A549 (cell line): Measurements from ENCODE around the gene DAPL1.

- PRO-cap, result no peak
CAGE:
- cytosol, long polyA plus RNA, result no peak
- long polyA plus RNA, result no peak
- nucleus, long polyA plus RNA, result no peak
These were observed 1.4 kb downstream of the ACVR1 start for GRCh38 chr2:157874583-157875331.

DNA sequence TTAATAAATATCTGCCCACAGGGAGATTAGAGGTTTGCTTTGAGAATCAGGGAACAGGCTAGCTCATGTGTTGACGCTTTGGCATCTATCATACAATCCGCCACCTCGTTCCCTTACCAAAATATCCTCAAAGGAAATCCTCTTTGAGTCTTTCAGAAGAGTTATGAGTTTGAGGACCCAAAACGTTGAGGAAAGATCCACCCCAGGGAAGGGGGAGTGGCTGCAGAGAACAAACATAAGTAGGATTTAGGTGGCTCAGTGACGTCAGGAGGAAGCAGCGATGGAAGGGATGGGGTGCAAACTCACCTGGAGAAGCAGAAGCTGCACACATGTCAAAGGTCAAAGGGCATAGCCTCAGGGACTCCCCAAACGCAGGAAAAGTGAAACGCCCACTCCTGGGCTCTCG lies 441 bp downstream of the CCDC148 start:
- PRO-cap, result no peak
CAGE:
- cytosol, long polyA plus RNA, result no peak
- long polyA plus RNA, result no peak
- nucleus, long polyA plus RNA, result no peak

GRCh38 chr2:158667126-158667600 lies 128.0 kb upstream of the DAPL1 start:
- PRO-cap, result no peak
CAGE:
- cytosol, long polyA plus RNA, result no peak
- long polyA plus RNA, result no peak
- nucleus, long polyA plus RNA, result no peak

GRCh38 chr2:158795029-158795553 lies at the start of gene DAPL1:
Gene DAPL1 (plus strand): TSS chr2:158795317.
- PRO-cap, result no peak
CAGE:
- cytosol, long polyA plus RNA, result no peak
- long polyA plus RNA, result no peak
- nucleus, long polyA plus RNA, result no peak

DNA sequence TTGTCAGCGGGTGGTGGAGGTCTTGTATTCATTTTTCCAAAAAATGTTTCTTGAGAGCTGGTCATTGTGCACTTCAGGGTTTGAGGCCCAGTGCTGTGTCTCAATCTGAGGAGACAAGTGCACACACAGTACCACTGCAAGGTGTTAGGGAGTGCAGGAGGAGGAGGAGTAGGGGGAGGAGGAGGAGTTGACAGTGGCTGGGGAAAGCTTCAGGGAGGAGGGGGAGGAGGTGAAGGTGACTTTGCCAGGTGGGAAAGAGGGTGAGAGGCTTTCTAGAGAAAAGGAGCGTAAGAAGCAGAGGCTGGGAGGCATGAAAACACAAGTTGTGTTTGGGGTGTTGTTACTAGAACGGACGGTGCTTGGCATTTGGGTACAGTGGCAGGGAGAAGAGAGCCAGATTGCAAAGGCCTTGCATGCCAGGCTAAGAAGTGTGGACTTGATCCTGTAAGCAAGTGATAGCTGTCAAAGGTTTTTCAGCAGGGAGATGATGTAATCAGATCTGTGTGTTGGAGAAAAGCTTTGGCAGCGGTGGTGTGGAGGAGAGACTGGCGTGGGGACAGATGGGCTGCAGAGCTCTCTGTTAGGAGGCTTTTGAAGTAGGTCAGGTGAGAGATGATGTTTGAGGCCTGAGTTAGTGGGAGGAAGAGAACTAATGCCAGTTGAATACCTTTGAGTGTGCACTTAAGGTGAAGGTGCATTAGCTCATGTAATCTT lies 16.2 kb downstream of the TANC1 start:
- PRO-cap, result no peak
CAGE:
- cytosol, long polyA plus RNA, result no peak
- long polyA plus RNA, result no peak
- nucleus, long polyA plus RNA, result no peak

DNA sequence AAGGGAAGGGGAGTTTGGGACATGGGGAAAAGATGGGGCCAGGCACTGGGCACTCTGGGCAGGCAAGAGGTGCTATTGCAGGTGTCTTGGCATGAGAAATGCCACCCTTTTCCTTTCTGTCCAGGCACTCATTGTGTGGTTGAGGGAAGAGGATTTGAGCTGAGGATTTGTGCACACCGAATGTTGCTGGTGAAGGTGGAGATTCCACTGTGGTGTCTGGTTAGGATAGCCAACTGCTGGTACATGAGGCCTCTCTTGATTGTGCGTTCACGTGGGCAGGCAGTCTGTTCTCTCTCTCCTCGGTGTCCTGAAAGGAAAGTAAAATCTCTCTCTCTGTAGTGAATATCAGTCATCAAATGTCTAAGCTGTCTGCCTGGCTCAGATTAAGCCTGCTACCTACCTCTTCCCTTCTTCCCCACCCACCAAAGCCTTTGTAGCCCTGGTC lies 149.1 kb downstream of the WDSUB1 start:
- PRO-cap, result no peak
CAGE:
- cytosol, long polyA plus RNA, result no peak
- long polyA plus RNA, result no peak
- nucleus, long polyA plus RNA, result no peak

DNA sequence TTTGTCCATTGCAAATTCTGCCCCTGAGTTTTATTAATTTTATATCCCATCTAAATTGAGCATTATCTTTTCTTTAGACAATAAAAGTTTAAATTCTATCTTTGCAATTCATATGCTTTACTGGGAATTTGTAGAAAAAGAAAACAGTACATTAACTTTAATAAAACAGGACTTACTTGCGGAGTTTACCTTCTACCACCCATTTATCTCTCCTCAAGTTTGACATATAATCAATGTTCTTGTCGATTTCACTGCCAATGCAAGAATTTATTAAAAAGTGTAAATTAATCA lies 96.9 kb upstream of the WDSUB1 start:
- PRO-cap, result no peak
CAGE:
- cytosol, long polyA plus RNA, result no peak
- long polyA plus RNA, result no peak
- nucleus, long polyA plus RNA, result no peak

- PRO-cap, result no peak
CAGE:
- cytosol, long polyA plus RNA, result no peak
- long polyA plus RNA, result no peak
- nucleus, long polyA plus RNA, result no peak
These were observed 70.3 kb upstream of the ITGB6 start for GRCh38 chr2:160270037-160271120.

- PRO-cap, result no peak
CAGE:
- cytosol, long polyA plus RNA, result no peak
- long polyA plus RNA, result no peak
- nucleus, long polyA plus RNA, result no peak
These were observed 138.1 kb downstream of the RBMS1 start for GRCh38 chr2:160355489-160355942.

DNA sequence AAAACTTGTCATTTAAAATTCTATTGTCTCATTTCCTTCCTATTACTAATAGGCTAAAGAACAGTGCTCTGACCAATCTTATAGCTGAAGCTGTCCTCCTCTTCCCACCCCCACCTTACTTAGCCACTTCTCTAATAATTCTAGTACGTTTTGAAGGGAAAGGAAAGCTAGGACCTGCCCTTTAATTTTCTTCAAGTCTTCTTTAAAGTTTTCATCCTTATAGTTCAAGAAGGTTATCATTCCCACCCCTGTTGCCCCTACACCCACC lies 121.6 kb downstream of the RBMS1 start:
- PRO-cap, result no peak
CAGE:
- cytosol, long polyA plus RNA, result no peak
- long polyA plus RNA, result no peak
- nucleus, long polyA plus RNA, result no peak

GRCh38 chr2:160491028-160491423 lies 2.6 kb downstream of the RBMS1 start:
- PRO-cap, result no peak
CAGE:
- cytosol, long polyA plus RNA, result no peak
- long polyA plus RNA, result no peak
- nucleus, long polyA plus RNA, result no peak

DNA sequence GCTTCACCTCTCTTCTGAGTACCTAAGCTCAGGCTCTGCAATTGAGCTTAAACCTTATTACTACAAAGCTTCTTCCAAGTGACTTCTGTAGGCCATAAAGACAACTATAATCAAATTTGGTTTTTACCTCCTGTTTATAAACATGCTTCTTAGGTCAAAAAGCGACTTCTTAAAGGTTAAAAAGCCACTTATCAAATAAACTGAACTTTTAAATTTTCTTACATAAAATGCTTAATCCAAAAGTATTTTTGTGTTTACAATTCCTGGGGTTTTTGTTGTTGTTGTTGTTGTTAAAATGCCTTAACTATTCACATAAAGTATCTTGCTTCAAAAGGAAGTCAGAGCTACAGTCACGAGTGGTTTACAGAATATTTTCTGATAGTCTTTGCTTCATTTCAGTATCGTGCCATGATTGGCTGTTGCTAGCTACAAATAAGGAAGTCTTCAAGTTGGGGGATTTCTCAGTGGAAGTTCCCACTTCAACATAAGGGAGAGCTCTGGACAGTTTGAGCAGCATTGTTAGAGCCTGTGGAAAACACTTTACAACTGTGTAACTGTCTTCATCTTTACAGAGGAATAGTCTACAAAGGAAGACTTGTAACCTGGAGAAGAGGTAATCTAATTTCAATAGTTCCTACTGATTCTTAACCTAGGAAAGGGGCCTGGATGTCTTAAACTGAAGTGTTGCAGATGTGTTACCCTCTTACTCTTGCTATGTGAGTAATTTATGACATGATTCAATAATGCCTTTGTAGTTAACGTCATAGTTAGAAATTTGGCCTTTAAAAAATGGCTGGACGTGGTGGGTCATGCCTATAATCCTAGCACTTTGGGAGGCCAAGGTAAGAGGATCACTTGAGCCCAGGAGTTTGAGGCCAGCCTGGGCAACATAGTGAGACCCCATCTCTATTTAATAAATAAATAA lies 23.5 kb upstream of the TANK start:
- PRO-cap, result no peak
CAGE:
- cytosol, long polyA plus RNA, result no peak
- long polyA plus RNA, result start-site peak on the plus strand centred at position 494 of the sequence, 41 bp wide, 80 and 36 reads in 2 replicates
- nucleus, long polyA plus RNA, result no peak

DNA sequence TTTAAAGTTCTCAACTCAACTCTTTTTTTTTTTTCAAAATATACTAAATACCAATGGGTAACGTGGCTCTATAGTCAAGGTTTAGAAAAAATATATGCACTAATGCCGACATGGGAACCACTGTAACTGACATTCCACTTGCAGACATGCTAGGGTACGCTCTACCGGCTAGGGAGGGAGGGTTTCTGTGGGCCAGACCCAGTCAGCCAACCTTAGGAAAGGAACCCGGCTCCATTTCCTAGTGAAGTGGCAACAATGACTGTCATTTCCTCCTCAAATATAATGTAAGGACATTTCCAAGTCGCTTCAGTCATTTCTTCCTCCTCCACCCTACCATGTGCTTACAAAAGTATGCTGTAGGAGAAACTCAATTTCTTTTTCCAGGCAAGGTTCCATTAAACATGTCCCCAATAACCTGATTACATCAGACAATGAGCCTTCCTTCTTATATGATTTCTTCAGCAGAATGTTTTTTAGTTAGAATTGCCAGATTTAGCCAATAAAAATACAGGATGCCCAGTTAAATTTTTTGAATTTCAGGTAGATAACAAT lies 64.3 kb upstream of the PSMD14 start:
- PRO-cap, result no peak
CAGE:
- cytosol, long polyA plus RNA, result no peak
- long polyA plus RNA, result no peak
- nucleus, long polyA plus RNA, result no peak

DNA sequence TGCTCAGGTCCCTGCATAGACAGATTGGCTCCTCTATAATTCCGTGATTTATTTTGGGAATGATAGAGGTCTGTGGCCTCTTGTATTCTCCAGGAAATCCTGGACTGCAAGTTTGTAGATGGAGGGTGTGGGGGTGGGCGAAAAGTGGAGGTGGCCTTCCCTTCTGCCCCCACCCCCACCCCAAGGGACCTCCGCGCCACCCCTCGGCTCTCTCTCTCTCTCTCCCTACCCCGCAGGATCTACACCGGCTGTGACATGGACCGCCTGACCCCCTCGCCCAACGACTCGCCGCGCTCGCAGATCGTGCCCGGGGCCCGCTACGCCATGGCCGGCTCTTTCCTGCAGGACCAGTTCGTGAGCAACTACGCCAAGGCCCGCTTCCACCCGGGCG lies 7.0 kb downstream of the TBR1 start:
- PRO-cap, result no peak
CAGE:
- cytosol, long polyA plus RNA, result no peak
- long polyA plus RNA, result no peak
- nucleus, long polyA plus RNA, result no peak

DNA sequence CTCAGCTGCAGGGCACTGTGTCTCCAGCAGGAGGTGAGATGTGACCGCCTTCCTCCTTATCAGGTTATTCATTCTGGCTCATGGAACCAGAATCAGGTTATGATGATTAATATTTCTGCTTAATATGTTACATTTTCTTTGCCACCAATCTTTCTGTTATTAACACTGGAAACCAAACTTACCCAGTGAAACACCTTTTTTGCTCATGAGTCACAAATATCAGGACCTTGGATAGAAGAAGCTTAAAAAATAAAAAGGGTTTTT lies 85.4 kb downstream of the DPP4 start:
- PRO-cap, result no peak
CAGE:
- cytosol, long polyA plus RNA, result no peak
- long polyA plus RNA, result no peak
- nucleus, long polyA plus RNA, result no peak

DNA sequence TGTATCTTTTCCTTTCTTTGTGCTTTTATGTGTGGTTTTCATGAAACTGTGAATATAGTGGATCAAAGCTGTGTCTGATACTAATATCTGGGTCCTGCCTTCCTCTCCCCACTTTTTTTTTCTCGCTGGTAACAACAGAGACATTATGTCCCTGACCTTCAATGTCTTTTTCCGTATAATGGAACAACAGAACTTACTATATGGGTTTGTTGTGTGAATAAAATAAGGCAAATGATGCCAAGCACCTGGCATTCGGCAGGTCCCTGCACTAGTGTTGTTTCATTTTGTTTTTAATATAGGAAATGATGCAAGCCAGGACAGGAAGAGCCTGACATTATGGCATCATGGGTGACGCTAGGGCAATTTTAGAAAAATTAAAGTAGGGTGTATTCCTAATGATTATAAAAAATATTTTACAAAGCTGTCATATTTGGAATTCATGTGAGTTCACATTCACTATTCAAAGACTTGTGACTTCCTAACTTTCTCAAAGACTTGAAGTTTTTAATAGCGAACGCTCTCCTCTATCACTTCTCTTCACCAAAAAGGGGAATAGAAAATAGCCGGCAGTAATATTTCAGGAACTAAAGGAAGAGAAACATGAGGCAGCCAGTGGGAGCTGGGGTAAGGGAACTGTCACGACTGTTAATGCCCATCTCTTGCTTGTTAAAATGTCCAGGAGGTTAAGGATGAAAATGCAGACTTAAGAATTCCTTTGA lies 60.4 kb downstream of the DPP4 start:
- PRO-cap, result no peak
CAGE:
- cytosol, long polyA plus RNA, result no peak
- long polyA plus RNA, result no peak
- nucleus, long polyA plus RNA, result no peak

DNA sequence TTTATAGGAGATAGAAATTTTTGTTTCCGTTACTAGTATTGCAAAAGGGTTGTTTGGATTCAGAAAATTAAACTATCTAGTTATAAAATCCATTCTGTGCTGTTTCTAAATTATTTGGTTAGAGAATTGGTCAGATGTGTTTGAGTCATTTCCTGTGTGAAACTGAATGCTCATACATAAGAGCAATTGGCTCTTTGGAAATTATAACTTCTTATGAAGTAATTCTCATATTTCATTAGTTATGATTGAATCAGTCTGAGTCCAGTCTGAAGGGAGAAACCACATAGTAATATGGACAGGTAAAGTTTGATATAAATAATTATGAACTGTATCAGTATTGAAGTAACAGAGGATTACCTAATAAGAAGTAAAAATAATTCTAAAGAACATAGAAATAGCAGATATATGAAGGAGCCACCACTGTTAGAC lies 17.8 kb upstream of the FAP start:
- PRO-cap, result no peak
CAGE:
- cytosol, long polyA plus RNA, result no peak
- long polyA plus RNA, result no peak
- nucleus, long polyA plus RNA, result no peak

GRCh38 chr2:162296972-162297359 lies 21.5 kb downstream of the IFIH1 start:
- PRO-cap, result no peak
CAGE:
- cytosol, long polyA plus RNA, result no peak
- long polyA plus RNA, result no peak
- nucleus, long polyA plus RNA, result no peak

- PRO-cap, result no peak
CAGE:
- cytosol, long polyA plus RNA, result no peak
- long polyA plus RNA, result no peak
- nucleus, long polyA plus RNA, result no peak
These were observed 230.6 kb downstream of the KCNH7 start for GRCh38 chr2:162607956-162608335.

- PRO-cap, result no peak
CAGE:
- cytosol, long polyA plus RNA, result no peak
- long polyA plus RNA, result no peak
- nucleus, long polyA plus RNA, result no peak
These were observed 128.2 kb downstream of the KCNH7 start for GRCh38 chr2:162710432-162710744.